ENCODE measurements around the genes HHIPL2 and DISP1.

- RRBS = no CpG with 5 or more reads among the region's 4 CpGs
Measured at GRCh38 chr1:222061620-222062571, 320.0 kb upstream of the DUSP10 start.

GRCh38 chr1:222547819-222548418 lies at the start of gene HHIPL2:
TSS of gene HHIPL2 (minus strand) at chr1:222548104.
- RRBS = no CpG with 5 or more reads among the region's 8 CpGs

DNA sequence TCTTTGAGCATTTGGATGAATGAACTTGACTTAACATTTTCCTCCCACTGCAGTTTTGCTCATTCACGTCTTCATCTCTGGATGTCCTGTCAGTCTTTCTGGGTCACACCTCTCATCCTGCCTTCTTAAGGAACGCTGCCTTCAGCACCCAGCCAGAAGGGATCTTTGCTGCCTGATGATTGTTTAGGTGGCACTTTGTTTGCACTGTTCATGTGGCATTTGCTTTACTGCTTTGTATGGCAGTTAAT lies 4.8 kb downstream of the MIA3 start:
- RRBS = no CpG with 5 or more reads among the region's 2 CpGs

- RRBS = 6% methylated on average over 8 of the region's 45 CpGs
Measured at GRCh38 chr1:222643548-222644504, 25.9 kb downstream of the MIA3 start.

GRCh38 chr1:222738639-222739216 lies 1.7 kb downstream of the FAM177B start:
- RRBS = no CpG with 5 or more reads among the region's 6 CpGs

GRCh38 chr1:222746288-222746690 lies 9.3 kb downstream of the FAM177B start:
- RRBS = no CpG with 5 or more reads among the region's 5 CpGs

- RRBS = 1% methylated on average over 30 of the region's 81 CpGs
Measured at GRCh38 chr1:222814287-222815645, at the start of gene DISP1. TSS of gene DISP1 (plus strand) at chr1:222815039.

- RRBS = no CpG with 5 or more reads among the region's 3 CpGs
Measured at GRCh38 chr1:222890686-222891509, 76.1 kb downstream of the DISP1 start.

DNA sequence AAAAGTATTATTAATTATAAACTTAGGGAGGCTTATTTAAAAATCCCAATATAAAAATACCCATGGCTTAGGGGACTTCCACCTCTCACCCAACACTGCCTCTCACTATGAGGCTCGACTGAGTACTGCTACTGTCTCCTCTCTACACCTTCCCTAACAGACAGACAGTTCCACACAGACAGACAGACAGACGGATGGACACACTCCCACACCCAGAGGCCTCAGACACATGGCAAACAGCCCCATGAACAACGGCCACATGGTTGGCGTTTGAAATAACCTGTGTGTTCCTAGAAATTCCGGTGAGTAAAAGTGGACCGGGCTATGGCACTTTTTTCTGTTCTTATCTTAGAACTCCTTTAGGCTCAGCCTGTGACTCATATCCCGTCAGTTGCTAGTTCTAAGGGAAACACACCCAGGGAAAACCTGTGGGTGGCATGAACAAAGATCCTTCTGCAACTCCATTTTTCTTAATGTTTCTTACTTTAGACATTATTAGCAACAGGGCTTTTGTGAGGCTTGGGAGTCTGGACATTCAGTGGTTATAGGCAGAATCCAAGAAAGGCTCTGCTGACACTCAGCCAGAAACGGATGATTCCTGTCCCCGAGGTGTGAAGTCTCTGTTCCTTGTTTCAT lies 90.4 kb upstream of the TLR5 start:
- RRBS = no CpG with 5 or more reads among the region's 9 CpGs

DNA sequence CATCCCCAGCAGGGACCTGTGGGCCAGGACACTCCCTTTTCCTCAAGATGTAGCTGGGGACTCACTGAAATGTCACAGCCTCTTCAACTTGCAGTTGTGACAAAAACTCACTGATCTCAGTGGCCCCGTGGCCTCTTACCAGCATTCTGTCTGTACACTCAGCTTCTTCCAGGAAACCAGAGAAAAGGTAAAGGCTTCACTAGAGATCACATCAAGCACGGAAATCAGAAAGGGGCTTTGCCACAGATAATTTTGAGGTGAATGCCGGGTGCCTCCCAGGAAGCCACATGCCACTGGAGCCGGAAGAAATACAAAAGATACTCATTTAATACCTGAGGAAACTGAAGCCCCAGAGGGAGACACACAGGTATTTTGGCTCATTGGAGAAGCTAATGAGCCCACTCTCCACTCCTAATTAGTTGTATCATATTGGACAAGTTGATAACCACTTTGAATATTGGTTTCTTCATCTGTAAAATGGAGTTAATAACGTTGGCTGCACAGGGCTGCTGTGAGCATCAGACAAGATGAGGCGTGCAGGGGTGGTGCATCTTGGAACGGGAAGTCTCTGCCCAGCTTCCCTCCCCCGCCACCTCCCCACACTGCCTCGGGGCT lies 122.4 kb downstream of the CCDC185 start:
- RRBS = no CpG with 5 or more reads among the region's 9 CpGs

DNA sequence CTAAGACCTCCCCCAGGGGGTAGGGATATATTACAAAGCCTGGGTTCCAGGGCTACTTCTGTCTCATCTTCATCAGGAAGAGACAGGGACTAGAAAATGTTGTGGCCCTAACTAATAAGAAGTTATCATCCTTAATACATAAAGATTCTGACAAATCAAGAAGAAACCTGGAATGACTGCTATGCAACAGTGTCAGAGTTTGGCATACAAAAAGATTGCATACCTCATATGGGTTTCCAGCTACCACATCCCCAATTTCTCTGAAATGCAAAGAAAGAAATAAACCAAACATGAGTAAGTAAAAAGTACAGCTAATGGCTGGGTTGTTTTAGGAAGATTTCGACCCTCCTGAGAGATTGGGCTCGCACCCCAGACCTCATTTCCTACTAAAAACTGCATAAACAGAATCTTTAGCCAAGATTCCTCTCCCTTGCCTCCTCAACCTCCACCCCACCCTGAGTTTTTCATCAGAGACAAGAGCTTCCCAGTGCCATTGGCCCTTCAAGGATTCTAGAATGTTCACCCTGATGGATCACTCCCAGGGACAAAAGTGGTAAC lies 107.5 kb downstream of the CAPN8 start:
- RRBS = no CpG with 5 or more reads among the region's 2 CpGs

DNA sequence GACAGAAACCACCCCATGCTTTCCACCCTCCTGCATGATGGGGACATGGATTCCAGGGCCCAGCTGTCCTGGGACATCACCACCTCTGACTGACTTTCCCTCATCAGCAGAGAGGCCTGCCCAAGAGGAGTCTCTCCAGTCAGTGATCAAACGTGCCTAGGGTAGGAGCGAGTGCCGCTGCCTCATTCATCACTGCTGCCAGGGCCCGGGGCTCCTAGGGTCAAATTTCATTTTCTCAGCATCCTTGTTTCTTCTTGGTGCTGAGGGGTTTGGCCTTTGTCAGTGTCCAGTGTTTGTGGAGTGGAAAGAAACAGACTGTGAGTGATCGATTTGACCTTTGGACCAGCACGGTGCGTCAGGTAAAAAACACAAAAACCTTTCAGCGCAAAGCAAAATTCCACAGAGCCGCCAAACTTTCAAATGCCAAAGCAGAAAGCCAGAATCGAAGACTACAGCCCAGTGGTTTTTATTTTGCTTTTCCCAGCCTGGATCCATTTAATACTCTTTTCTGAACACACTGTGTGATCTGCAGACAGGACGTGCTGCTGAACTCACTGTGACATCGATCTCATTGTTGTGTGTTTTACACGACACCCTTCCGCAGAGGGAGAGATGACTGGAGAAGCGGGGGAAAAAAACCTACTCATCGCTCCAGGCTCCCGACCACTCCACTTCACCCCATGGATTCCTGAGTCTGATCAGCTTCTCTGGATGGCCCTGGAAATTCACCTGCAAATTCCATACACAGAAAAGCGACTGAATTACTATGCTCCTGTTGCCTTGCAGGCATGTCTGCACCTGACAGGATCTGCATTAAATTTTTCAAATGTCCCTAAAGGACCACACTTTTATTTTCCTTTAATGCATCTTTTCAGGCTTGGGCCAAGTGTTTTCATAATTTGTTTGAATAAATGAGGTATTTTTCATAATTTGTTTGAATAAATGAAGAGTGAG lies 43.1 kb downstream of the CAPN8 start:
- RRBS = no CpG with 5 or more reads among the region's 18 CpGs

DNA sequence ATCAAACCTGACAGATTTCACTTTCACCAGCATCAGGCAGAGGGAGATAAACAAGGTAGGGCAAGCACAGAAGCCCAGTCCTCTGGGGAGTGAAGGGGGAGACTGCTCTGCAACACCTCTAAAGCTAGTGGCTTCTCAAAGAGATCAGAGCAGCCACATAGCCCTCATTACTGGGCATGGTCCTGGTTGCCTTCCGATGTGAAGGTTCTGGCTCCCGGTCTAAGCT lies 33.9 kb downstream of the CAPN8 start:
- RRBS = no CpG with 5 or more reads among the region's 2 CpGs

- RRBS = no CpG with 5 or more reads among the region's 10 CpGs
Measured at GRCh38 chr1:223770179-223771050, 58.1 kb downstream of the CAPN2 start.

- RRBS = no CpG with 5 or more reads among the region's 10 CpGs
Measured at GRCh38 chr1:223785694-223786289, 60.0 kb downstream of the TP53BP2 start.

GRCh38 chr1:223798110-223798812 lies 47.5 kb downstream of the TP53BP2 start:
- RRBS = no CpG with 5 or more reads among the region's 15 CpGs

DNA sequence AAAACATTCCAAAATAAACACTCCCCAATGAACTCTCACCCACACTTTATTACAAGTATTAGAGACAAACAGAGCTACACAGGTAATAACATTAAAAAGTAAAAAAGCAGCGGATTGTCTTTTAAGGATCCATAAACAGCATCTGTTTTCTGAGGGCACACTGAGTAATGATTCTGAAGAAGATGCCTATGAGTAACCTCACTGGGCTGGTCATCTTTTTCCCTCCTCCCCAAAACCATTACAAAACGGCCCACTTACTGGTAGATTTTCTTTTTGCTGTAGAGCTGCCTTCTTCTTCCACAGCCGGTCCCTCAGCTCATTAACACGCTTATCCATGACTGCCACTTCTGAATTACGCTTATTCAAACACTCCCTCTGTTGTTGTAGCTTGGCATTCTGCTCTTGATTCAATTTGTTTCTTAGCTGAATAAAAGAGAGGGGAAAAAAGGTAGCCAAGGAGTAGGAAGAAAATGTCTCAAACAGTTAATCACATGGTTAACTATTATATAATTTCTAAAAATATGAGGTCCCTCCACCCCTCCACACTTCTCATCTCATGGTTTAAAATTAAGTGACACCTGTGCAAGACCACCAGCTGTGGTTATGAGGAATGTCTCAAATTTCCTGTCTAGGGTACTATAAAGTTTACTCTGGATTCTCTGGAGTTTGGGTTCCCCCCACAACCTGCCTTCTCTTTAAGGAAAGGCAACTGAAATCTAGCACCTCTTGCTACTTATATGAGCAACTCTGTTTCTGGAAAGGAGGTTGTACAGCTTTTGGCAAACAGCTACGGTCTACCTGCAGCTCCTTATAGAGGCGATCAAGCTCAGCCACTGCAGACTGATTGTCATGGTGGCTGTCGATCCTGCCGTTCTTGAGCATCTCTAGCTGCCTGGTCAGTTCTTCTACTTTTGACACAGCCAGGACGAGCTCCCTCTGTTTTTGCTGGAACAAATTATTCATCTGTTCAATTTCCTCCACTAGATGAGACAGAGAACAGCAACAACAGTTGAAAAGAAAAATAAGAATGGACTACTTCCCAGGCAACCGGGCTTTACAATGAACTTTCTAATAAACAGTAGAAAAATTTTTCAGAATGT lies 42.9 kb downstream of the TP53BP2 start:
- RRBS = no CpG with 5 or more reads among the region's 11 CpGs

GRCh38 chr1:223860020-223860627 lies 14.4 kb upstream of the TP53BP2 start:
- RRBS = no CpG with 5 or more reads among the region's 5 CpGs

GRCh38 chr1:224011463-224012325 lies 102.2 kb upstream of the FBXO28 start:
- RRBS = no CpG with 5 or more reads among the region's 10 CpGs

DNA sequence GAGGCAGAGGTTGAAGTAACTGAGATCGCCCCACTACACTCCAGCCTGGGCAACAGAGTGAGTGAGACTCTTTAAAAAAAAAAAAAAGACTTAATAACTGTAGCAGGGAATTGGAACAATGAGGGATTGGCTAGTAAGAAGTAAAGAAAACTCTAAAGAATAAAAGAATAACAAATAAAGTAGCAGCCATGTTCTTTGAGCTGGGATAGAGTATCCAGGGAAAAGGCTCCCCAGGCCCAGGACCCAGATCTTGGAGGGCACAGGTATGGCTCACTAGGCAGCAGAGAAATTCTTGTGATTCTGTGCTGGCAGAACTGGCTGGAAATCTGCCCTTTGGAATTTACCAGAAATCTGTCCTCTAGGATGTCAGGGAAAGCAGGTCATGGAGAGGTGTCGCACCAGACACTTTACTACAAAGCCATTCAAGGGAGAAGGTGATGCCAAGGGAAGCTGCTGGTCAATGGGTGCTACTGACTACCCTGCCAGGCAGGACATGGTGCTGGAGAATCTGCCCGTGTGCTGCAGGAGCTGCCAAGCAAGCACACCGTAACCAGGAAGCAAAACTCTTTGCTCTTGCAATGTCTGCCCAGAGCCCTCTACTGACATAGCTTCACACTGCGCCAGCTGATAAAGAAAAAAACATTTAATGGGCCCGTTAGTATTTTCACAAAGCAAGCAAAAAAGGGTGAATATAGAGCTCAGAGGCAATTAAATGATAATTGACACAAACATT lies 7.4 kb upstream of the FBXO28 start:
- RRBS = no CpG with 5 or more reads among the region's 6 CpGs